Skeletal muscle tissue (tissue), 7 donors: ENCODE measurements around a stretch of chr14.

- PRO-cap, 3 experiments, result no peak in any of the 3 experiments
- RAMPAGE, long total RNA, result no peak
- RRBS, 2 experiments, result no CpG with 5 or more reads among the region's 22 CpGs
Measured at GRCh38 chr14:75515005-75515625, 7.2 kb upstream of the BATF start.

DNA sequence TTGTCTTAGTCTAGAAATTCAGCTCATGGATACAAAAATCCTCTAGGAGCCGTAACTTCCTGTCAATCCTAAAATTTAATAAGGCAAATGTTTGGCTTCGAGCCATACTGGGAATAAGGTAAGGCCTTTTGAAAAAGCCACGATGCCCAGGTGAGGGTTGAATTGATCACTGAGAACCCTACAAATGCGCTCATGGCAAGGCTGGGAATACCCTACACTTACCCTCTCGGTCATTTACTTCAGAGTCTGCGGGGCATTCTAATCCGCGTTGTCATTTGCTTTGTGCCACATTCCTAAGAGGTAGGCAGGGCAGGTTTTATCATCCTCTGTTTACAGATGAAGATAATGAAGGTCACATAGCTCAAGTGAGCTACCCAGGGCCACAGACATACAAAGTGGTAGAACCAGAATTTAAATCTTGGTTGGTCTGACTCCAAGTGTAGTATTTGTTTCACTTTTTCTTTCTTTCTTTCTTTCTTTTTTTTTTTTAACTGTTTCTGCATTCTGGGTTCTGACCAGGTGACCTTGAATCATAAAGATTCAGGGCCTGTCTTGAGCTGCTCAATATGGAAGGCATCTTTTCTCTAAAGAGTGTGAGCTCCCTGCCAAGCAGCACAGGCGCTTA, 868 bp upstream of the BATF start:
- PRO-cap, 3 experiments, result no peak in any of the 3 experiments
- RAMPAGE, long total RNA, result no peak
- RRBS, 2 experiments, result no CpG with 5 or more reads among the region's 9 CpGs

GRCh38 chr14:75560909-75561330, 17.5 kb upstream of the FLVCR2 start:
- PRO-cap, 3 experiments, result no peak in any of the 3 experiments
- RAMPAGE, long total RNA, result no peak
- RRBS, 2 experiments, result no CpG with 5 or more reads among the region's 8 CpGs

- PRO-cap, 3 experiments, result no peak in any of the 3 experiments
- RAMPAGE, long total RNA, result no peak
- RRBS, 2 experiments, result 2 to 3% methylated on average over 7 of the region's 12 CpGs
Measured at GRCh38 chr14:75578030-75578286, 462 bp upstream of the FLVCR2 start.

DNA sequence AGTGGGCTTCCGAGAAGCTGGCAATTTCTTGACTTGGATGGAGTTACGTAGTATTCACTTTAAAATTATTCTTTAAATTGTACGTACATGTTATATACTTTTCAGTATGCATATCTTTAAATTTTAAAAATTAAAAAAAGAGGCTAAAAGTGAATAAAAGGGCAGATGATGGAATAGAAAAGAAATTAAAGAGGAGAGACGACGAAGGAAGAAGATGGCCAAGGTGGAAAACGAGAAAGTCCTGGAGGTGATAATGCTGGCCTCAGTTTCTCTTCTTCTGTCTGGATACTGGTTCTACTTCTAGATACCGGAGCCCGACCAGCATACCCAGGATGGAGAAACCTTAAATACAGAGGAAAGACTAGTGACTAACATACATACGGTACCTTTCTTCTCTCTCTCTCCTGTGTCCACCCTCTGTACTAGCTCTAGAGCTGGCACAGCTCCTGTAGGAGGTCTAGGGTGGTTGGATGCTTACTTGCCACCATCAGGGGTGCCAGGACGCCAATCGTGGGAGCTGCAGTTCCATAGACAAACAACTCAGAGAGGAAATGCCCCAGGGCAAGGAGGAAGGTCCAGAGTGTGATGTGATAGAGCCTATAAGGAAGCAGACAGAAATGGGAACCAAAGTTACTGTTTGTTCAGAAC, 9.3 kb downstream of the ERG28 start:
- PRO-cap, 3 experiments, result no peak in any of the 3 experiments
- RAMPAGE, long total RNA, result no peak
- RRBS, 2 experiments, result no CpG with 5 or more reads among the region's 11 CpGs

GRCh38 chr14:75757184-75757569, 96.1 kb downstream of the TTLL5 start:
- PRO-cap, 3 experiments, result no peak in any of the 3 experiments
- RAMPAGE, long total RNA, result no peak
- RRBS, 2 experiments, result no CpG with 5 or more reads among the region's 5 CpGs

DNA sequence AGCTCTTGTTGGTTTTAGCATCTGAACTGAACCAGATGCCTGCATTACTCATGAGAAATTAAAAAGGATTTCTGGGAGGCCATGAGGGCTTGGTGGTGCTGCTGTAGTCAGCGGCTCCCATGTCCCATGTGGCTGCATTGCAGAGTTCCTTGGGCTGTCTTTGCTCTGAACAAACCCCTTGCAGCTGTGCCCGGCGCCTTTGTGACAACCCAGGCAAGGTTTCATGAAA, 40.9 kb downstream of the TGFB3 start:
- PRO-cap, 3 experiments, result peak in 2 of 3 experiments; most common minus-strand start position 130 of the sequence (in 2)
- RAMPAGE, long total RNA, result no peak
- RRBS, 2 experiments, result no CpG with 5 or more reads among the region's 3 CpGs

DNA sequence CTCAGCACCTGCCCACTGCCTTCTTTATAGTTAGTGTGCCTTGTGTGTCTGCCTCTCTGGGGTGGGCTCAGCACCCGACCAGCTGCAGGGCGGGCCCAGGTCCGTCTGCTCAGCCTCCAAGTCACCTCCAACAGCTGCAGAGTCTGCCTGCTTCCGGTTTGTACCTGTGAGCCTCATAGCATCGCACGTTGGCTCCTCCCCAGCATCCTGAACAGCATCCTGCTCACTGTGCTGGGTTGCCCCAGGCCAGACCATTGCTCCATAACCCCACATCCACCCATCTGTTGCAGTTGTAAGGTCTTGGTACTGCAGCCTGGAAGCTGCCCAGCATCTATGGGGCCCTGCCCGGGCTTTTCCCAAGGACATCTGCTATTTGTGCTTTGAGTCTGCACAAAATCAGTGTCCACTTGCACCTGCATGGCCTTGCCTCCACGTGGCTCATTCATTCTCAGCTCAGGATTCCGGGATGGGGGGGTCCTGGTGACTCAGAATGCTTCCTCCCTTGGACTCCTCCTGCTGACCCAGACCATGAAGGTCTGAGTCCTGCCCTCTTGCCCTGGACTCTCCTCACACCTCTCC, 3.4 kb downstream of the TGFB3 start:
- PRO-cap, 3 experiments, result no peak in any of the 3 experiments
- RAMPAGE, long total RNA, result no peak
- RRBS, 2 experiments, result 18 to 22% methylated on average over 3 of the region's 9 CpGs

DNA sequence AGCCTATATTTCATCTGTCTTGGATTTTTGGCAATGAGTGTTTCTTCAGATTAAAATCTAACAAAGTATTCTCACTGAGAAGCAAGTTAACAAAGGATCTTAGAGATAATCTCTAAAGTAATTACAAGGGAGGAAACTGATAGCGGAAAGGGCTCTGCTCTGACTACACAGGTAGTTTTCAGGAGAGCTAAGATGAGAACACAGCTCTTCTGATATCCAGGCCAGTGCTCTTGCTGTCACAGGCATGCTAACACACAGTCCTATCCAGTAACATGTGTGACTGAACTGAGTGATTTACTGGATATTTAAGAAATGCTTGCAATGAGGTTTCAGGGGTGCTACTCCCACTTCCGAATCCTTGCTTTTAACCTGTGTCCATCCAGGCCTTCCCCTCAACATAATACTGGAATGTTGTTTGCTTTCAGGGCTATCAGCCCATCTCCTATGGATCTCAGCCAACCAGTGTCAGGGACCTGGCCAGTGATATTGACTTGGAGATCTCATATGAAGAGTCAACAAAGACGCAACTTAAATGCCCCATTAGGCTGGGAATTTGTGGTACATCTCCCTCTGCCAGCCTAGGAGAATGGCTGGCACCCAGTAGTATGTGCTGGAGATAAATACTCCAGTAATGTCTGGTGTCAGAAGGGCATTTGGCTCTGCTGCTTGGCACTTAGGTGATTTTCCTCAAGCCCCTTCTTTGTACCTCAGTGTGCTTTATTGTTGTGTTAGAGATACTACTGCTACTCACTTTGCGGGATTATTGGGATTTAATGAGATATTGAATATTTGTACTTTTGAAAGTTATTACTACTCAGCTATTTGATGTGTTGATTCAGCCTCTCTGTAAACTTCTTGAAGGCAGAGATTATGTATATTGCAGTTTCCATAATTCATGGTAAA, 901 bp upstream of the IFT43 start:
- PRO-cap, 3 experiments, result no peak in any of the 3 experiments
- RAMPAGE, long total RNA, result no peak
- RRBS, 2 experiments, result no CpG with 5 or more reads among the region's 4 CpGs

DNA sequence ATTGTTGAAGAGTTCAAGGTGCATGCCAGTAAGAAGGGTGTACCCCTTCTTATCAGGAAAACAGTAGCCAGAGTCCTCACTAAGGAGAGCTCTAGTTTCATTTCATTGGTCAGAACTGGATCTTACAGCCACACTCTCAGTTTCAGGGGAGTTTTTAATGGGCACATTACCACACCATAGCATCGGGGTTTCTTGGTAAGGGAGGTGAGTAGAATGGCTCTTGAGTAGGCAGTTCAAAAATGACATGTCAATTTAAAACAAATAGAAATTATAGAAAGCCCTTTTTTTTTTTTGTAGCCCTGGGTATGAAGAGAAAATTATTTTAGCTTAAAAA, 8.2 kb downstream of the IFT43 start:
- PRO-cap, 3 experiments, result no peak in any of the 3 experiments
- RAMPAGE, long total RNA, result no peak
- RRBS, 2 experiments, result no CpG with 5 or more reads among the region's 1 CpG

- PRO-cap, 3 experiments, result no peak in any of the 3 experiments
- RAMPAGE, long total RNA, result no peak
- RRBS, 2 experiments, result no CpG with 5 or more reads among the region's 16 CpGs
Measured at GRCh38 chr14:76584132-76585013, 176.9 kb upstream of the VASH1 start.

GRCh38 chr14:76715056-76715983, 45.9 kb upstream of the VASH1 start:
- PRO-cap, 3 experiments, result no peak in any of the 3 experiments
- RAMPAGE, long total RNA, result no peak
- RRBS, 2 experiments, result 30 to 62% methylated on average over 1 to 2 of the region's 13 CpGs

- PRO-cap, 3 experiments, result no peak in any of the 3 experiments
- RAMPAGE, long total RNA, result no peak
- RRBS, 2 experiments, result no CpG with 5 or more reads among the region's 17 CpGs
Measured at GRCh38 chr14:76769645-76770262, 8.5 kb downstream of the VASH1 start.

DNA sequence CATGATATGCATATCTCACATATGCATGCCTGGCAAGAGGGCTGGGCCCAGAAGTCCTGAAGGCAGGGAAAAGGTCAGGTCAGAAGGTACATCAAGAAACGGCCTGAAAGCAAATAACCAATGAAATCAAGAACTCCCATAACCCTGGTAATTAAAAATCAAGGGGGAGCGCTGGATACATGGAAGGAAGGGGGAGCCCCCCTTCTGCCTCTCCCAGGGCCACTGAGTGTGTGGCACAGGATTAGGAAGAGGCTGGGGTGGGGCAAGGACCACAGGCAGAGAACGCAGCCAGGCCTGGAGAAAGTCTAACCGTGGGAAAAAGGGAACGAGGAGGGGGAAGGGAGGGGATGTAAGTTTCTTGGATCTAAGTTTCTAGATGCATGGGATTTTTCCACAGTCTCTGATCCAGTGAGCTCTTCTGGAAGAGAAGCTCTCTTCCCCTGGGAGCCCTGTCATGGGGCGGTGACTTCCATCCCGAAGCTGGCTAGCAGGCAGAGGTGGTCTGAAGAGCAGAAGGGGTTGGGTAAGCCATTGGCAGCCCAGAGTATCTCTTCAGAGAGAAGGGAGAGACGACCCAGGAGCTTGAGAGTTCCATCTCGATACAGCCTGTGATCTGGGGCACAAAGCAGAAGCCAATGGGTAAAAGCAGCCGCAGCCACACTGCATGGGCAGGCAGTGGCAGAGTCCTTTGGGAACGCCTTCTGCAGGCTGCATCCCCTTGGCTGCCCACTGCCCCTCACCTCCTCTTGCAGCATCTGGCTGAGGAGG, 23.7 kb downstream of the ANGEL1 start:
- PRO-cap, 3 experiments, result no peak in any of the 3 experiments
- RAMPAGE, long total RNA, result no peak
- RRBS, 2 experiments, result no CpG with 5 or more reads among the region's 11 CpGs

- PRO-cap, 3 experiments, result no peak in any of the 3 experiments
- RAMPAGE, long total RNA, result no peak
- RRBS, 2 experiments, result no CpG with 5 or more reads among the region's 12 CpGs
Measured at GRCh38 chr14:76810660-76811452, 1.8 kb downstream of the ANGEL1 start.

- PRO-cap, 3 experiments, result peak in 1 of 3 experiments; most common plus-strand start chr14:76918110 (in 1)
- RAMPAGE, long total RNA, result no peak
- RRBS, 2 experiments, result no CpG with 5 or more reads among the region's 19 CpGs
Measured at GRCh38 chr14:76917456-76918780, 91.7 kb downstream of the LRRC74A start.

GRCh38 chr14:77027187-77027781, 1.2 kb downstream of the IRF2BPL start:
- PRO-cap, 3 experiments, result peak in 3 of 3 experiments; most common plus-strand start chr14:77027565 (in 2); most common minus-strand start chr14:77027268 (in 3)
- RAMPAGE, long total RNA, result no peak
- RRBS, 2 experiments, result 2 to 4% methylated on average over 2 of the region's 70 CpGs

- PRO-cap, 3 experiments, result no peak in any of the 3 experiments
- RAMPAGE, long total RNA, result no peak
- RRBS, 2 experiments, result no CpG with 5 or more reads among the region's 1 CpG
Measured at GRCh38 chr14:77040982-77041103, 12.3 kb upstream of the IRF2BPL start.

DNA sequence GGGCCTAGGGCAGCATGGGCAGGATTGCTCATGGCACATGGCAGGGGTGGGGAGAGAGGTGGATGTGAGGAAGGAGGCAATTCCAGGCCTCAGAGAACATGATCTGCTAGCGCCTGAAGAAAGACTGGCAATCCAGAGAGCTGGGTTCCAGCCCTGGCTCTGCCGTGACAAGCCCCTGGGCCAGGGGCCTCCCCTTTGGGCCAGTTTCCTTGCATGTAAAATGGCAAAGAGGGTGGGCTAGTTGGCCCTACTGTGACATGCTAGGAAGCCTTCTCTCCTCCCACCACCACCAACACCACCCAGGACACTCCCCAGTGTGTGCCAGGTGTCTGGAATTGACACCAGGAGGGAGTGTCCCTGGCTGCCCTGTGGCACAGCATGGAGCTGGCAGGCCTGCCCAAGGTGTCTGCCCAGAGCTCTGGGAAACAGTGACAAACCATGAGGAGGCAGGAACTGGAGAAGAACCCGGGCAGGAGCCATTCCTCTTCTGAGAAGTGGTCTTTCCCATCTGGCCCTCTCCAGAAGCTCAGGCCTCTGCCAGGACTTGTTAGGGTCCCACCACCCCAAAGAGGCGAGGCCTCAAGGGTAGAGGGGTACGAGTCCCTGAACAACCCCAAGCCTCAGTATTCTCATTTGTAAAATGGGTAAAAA, 24.1 kb upstream of the IRF2BPL start:
- PRO-cap, 3 experiments, result no peak in any of the 3 experiments
- RAMPAGE, long total RNA, result no peak
- RRBS, 2 experiments, result no CpG with 5 or more reads among the region's 5 CpGs

GRCh38 chr14:77088283-77088718, 9.8 kb upstream of the CIPC start:
- PRO-cap, 3 experiments, result no peak in any of the 3 experiments
- RAMPAGE, long total RNA, result no peak
- RRBS, 2 experiments, result no CpG with 5 or more reads among the region's 4 CpGs